ENCODE measurements around the gene ATL1.

DNA sequence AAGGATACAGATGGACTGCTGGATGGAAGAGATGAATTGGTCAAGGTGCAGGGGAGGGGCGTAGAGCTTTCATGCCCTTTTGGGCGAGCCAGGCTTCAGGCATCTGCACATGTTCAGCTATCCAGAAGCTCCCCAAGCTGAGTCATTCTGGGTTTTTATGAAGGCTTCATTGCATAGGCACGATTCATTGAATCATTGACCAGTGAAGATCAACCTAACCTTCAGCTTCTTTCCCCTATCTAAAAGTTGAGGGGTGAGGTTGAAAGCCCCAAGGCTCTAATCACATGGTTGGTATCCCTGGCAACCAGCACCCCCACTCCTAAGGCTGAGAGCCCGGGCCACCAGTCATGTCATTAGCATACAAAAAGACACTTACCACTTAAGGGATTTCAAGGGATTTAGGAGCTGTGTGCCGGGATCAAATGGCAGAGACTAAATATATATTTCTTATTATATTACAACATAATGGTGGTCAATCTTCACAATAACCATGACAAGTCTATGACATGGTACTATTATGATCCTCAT is 36.2 kb downstream of the RPS29 start:
- PRO-cap, 3 experiments, result no peak in any of the 3 experiments
- RRBS, result 28% methylated on average over 1 of the region's 5 CpGs

DNA sequence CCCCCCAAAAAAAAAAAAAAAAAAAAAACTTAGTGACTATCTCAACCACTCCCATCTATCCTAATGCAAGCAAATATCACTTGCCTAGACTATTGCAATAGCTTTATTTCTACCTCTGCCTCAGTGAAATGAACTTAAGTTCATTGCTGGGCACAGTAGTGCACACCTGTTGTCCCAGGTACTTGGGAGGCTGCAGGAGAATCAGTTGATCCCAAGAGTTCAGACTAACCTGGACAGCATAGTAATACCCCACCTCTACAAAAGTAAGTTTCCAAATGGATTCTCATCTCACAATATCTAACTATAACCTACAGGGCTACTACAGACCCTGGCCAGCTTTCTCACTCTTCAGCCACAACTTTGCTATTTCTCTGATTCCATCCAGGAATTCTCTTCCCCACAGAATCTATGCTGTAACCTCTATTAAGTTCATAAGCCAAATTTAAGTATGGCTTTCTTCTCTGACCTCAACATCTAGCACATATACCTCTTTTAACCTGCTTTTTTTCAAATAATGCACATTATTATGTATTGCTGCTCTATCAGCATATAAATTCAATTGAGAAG is 4.1 kb downstream of the RPS29 start:
- PRO-cap, 3 experiments, result no peak in any of the 3 experiments

- PRO-cap, 3 experiments, result no peak in any of the 3 experiments
- RRBS, result no CpG with 5 or more reads among the region's 21 CpGs
Measured at GRCh38 chr14:49618497-49619498, 1.6 kb downstream of the RPL36AL start.

DNA sequence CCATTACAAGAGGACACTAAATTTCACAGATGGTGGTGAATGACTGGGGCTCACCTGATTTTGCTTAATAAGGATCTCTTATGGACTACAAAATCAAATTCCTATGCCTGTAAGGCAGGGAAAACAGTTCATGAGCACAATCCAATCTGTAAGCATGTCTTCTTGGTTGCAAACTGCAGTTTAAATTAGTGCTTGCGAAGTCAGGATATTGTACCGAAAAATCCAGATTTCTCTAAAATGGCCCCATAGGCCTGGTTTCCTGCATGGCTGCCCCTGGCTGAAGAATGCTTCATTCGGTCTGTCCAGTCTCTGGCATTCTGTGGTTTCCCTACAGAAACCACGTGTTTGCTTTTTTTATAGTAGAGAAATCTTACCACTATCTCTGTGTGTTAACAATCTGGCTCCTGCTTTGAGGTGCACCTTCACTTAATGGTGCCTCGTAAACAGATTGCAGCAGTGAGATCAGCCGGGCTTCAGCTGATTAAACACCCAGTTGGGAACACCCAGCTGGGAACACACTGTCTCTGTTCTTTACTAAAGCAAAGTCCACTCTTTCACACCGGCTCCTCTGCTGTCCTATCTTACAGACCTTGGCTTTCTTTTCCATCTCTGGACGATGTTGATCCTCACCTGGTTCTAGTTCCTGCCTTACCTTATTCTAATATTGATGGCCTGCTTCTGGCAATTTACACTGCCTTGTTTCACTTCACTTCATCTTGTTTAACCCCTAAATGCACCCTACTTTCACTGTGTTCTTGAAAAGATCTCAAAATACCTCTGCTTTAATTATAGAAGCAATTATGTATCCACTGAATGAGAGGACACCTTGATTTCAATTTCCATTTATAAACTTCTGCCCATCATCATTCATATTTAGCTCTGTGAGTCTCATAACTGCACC is 6.7 kb upstream of the DNAAF2 start:
- PRO-cap, 3 experiments, result no peak in any of the 3 experiments
- RRBS, result 42% methylated on average over 2 of the region's 8 CpGs

DNA sequence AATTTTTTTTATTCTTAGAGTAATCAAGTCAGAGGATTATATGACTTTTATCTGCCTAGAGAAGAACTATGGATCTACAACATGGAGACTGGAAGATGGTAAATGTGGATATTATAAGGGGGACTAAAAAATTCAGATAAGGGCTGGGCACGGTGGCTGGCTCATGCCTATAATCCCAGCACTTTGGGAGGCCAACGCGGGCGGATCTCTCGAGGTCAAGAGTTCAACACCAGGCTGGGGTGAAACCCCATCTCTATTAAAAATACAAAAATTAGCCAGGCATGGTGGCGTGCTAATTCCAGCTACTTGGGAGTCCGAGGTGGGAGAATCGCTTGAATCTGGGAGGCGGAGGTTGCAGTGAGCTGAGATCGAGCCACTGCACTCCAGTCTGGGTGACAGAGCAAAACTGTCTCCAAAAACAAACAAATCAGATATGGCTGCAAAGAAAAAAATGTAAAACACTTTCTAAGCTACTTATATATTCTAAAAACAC is 3.7 kb downstream of the KLHDC2 start:
- PRO-cap, 3 experiments, result no peak in any of the 3 experiments
- RRBS, result no CpG with 5 or more reads among the region's 10 CpGs

DNA sequence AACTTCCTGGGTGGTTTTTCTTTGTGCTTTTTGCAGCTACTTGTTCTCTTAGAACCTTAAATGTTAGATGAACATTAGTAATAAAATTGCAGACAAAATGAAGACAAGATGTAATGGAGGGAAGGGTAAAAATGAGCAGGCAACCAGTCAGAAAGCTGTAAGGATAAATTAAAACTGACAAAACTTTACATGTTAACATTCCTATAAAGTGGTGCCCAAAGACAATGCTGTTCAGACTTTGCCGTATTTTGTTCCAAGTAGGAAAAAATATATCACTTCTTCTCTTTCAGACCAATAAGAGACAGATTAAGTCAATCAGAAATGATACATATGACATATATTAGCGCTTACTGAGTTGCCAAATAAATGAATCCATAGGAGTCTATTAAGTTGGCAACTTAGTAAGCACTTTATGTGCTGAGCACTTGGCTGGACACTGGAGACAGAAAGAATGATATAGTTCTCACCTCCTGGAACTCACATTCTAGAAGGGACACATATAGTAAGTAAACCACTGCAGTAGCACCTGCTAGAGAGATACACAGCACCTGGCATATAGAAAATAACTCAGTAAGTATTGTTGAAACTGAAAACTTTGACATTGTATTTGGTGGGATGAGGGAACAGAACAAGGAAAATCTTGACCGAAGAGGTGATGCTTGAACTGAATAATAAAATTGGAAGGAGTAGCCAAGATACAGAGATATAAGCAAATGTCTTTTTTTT is 7.1 kb downstream of the KLHDC2 start:
- PRO-cap, 3 experiments, result no peak in any of the 3 experiments
- RRBS, result no CpG with 5 or more reads among the region's 3 CpGs

DNA sequence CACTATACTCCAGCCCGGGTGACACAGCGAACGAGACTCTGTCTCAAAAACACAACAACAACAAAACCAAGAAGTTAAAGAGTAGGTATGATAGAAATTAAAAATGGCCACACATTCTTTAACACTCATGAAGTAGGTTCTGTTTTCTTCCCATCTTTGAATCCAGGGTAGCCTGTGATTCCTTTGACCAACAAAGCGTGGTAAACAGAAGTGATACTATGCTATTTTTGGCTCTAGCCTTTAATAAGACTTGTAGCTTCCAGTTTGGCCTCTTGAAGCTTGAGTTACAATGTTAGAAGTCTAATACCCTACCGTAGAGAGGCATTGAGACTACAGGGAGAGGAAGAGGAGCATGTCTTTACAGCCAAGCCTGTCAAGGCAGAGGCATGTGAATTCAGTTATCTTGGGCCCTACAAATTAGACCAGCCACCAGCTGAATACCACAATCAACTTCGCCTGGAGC is 4.8 kb upstream of the NEMF start:
- PRO-cap, 3 experiments, result no peak in any of the 3 experiments
- RRBS, result no CpG with 5 or more reads among the region's 6 CpGs

GRCh38 chr14:49861431-49862030 is 8.9 kb upstream of the NEMF start:
- PRO-cap, 3 experiments, result peak in 3 of 3 experiments; most common plus-strand start chr14:49861737 (in 3); most common minus-strand start chr14:49861805 (in 3)
- RRBS, result no CpG with 5 or more reads among the region's 15 CpGs

DNA sequence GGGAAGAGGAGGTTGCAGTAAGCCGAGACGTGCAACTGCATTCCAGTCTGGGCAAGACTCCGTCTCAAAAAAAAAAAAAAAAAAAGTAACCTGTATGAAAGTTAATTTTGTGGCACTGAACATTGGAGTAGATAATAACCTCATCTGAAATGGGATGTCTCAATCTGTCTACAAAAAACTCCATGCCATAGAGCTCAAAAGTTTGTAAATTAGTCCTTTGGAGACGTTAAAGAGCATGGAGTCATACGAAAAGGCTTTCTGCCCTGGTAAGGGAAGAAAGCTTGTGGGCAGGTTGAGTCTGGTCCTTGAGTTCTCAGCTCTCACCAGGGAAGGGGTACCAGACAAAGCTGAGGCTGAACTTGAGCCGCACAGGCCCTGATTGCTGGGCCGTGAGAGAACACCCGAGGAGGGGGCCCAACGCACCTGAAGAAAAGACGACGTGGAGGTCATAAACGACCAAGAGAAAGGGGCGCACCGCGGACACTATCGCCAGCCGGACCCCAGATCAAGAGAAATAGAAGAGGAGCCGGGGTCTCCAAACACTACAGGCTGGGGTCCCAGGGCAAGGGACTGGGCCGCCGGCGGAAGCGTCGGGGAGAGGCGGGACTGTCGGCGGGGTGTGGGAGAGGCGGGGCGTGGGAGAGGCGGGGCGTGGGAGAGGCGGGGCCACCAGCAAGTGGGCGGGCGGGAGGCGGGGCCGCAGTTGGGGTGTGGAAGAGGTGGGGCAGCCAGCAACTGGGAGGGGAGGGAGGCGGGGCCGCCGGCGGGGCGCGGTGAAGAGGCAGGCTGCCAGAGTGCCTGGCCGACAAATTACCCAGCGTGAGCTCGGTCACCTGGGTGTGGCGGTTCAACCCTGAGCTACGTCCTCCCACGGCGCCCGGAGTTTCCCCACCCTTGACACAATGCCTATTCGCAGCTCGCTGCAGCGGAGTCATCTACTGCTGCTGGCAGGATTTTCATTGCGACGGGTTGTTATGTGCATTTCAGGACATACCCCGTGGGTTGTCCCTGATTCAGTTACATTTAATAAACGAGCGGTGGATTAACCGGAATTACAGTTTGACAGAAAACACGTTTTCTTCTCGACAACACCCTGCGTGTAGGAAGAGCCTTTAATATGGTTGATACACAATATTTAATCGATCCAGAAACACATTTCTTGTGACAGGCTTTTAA is 15.4 kb upstream of the NEMF start:
- PRO-cap, 3 experiments, result peak in 3 of 3 experiments; most common plus-strand start position 959 of the sequence (in 3); most common minus-strand start position 621 of the sequence (in 3)
- RRBS, result 5% methylated on average over 3 of the region's 62 CpGs

DNA sequence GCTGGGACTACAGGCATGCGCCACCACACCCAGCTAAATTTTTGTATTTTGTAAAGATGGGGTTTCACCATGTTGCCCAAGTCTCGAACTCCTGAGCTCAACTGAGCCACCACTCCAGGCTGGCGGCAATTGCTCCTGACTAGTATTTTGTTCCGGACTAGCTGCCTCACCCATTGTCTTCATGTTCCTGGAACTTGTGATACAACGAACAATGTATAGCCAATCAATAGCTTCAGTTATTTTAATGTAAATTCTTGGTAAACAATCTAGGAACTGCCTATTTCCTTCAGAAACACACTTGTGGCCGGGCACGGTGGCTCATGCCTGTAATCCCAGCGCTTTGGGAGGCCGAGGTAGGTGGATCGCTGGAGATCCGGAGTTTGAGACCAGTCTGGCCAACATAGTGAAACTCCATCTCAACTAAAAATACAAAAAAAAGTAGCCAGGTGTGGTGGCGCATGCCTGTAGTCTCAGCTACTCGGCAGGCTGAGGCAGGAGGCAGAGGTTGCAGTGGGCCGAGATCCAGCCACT is 8.3 kb upstream of the ARF6 start:
- PRO-cap, 3 experiments, result no peak in any of the 3 experiments
- RRBS, result no CpG with 5 or more reads among the region's 14 CpGs

DNA sequence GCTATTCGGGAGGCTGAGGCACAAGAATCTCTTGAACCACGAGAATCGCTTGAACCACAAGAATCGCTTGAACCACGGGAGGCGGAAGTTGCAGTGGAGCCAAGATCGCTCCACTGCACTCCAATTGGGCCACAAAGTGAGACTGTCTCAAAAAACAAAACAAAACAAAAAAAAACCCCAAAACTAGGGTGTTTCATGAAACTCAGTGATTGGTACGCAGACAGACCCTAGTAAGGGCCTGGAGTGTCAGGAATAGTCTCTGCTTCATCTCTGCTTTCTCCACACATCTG is 6.3 kb upstream of the ARF6 start:
- PRO-cap, 3 experiments, result no peak in any of the 3 experiments
- RRBS, result no CpG with 5 or more reads among the region's 8 CpGs

- PRO-cap, 3 experiments, result no peak in any of the 3 experiments
- RRBS, result no CpG with 5 or more reads among the region's 2 CpGs
Measured at GRCh38 chr14:49975180-49975859, 82.4 kb downstream of the ARF6 start.

DNA sequence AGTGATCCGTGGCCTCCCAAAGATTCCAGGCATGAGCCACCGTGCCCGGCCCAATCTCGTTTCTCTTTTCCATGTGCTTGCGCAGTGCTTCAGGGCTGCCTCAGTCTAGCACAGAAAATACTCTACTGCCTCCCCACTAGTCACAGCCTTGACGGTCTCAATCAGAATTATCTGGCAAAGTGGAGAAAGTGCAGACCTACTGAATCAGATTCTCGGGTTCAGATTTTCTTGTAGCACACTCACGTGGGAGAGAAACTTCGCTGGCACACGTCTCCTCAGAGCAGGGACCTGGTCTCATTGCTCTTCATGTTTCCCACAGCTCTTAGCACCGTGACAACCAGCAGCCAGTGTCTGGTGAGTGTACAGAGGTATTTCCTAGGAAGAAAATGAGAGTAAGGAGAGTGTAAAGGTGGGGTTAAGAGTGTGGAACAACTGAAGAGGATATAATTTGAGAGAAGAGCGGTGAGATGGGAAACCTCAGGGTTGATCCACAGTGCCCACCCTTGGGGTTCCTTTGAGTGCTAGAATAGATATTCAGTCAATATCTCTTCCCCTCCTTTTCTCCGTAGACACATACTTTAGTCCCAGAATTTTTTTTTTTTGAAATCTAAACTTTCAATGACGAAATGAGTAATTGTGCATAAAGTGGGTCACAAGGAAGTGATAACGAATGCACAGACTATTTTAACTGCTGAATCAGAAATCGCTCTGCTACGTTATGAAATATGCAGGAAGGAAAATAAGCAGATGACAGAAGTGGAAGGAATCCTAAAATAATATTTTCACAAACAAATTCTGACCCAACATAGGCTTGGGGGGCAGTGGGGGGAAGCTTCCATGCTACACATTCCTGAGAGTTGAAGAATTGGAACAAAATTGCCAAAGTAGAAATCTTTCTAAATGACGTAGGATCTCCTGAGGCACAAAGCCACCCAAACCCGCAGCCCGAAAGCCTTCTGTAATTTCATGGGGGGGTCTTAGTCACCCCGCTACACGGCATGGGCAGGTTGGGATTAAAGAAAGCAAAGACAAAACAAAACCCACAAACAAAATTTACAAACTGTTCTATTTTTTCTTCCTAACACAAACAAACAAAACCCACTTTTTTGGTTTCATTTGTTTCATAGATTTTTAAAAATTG is 89.4 kb downstream of the ARF6 start:
- PRO-cap, 3 experiments, result no peak in any of the 3 experiments
- RRBS, result no CpG with 5 or more reads among the region's 22 CpGs

DNA sequence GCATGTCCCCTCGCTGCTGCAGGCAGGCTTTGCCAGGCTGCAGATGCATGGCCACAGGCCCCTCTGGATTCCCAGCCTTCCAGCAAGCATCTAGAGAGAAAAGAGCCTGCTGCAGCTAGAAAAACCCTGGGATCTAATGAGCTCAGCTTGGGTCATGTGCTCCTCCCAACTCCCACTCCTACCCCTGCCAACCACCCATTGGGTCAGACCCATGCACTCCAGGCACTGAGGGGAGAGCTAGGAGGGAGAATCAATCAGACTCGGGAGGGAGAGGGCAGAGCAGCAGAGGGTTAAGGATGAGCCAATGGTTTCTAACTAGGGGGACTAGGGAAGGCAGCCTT is 56.6 kb downstream of the VCPKMT start:
- PRO-cap, 3 experiments, result no peak in any of the 3 experiments
- RRBS, result no CpG with 5 or more reads among the region's 2 CpGs

DNA sequence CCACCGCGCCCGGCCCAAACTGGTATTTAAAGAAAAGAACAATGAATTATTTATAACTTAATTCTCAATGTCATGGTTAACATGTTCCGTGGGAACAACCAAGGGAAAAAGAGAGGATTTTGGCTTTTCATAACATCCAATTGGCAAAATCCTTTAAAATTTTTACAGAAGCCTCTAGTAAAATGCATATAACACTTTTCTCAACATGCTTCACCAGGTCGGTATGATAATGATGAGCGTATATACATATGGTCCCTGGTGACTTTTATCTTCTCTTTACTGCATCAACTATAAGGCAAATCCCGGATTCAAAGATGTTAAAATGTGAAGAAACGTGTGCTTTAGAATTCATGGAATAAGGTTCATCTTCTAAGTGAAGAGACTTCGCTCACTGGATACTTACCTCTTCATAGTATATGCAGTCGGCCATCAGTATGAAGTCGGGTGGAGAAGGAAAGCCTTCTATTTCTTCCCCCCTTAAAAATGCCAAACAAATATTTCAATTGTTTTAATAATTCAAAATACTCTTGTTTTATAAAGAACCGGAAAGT is 861 bp downstream of the VCPKMT start:
- PRO-cap, 3 experiments, result no peak in any of the 3 experiments
- RRBS, result no CpG with 5 or more reads among the region's 12 CpGs

DNA sequence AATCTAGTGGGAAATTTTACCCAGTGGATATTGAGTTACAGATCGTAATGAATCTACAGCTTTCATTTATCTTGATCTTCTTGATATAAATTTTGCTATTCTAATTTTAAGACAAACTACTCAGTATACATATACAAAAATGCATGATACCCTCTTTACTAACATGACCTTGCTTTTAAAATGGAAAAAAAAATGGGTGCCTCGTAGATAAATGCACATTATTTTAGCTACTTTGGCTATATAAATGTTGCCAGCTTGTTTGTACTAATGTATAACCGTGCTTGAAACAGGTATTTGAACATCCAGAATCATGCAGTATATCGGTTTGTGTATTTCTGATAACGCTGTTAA is 409 bp upstream of the ATL1 start:
- PRO-cap, 3 experiments, result no peak in any of the 3 experiments
- RRBS, result no CpG with 5 or more reads among the region's 5 CpGs

GRCh38 chr14:50559912-50560902 is at the start of gene ATL1:
Gene ATL1, plus strand, starts transcription at chr14:50560145.
- PRO-cap, 3 experiments, result peak in 3 of 3 experiments; most common plus-strand start chr14:50560145 (in 3); most common minus-strand start chr14:50560117 (in 2)
- RRBS, result 1% methylated on average over 19 of the region's 70 CpGs

DNA sequence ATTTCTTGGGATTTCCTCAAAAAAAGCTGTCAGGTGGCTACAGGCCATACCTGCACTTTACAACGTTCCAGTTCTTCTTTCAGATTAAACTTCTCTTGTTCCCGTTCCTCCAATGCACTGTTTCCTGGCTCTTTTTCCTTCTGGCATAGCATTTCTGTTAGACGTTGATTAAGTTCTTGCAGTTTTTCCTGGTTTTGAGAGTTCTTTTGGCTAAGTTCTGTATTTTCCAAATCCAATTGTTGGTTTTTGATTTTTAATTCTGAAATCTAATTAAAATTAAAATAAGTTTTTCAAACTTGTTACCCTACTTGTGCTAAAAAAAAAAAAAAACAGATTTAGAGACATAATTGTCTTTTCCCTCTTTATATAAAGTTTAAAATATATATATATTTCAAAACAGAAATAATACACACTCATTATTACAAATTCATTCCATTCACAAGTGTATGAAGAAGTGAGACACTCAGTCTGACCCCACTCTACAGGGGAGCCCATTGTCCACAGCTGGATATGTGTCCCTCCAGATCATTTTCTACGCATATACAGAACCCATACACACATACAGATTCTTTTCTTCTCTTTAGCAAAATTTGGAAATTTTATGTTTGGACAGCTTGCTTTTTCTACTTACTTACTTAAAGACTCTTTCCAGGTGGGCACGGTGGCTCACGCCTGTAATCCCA is 78.4 kb downstream of the NIN start:
- PRO-cap, 3 experiments, result no peak in any of the 3 experiments
- RRBS, result no CpG with 5 or more reads among the region's 6 CpGs

- PRO-cap, 3 experiments, result peak in 1 of 3 experiments; most common minus-strand start chr14:50772466 (in 1)
- RRBS, result no CpG with 5 or more reads among the region's 8 CpGs
Measured at GRCh38 chr14:50772155-50772900, 58.6 kb downstream of the NIN start.

DNA sequence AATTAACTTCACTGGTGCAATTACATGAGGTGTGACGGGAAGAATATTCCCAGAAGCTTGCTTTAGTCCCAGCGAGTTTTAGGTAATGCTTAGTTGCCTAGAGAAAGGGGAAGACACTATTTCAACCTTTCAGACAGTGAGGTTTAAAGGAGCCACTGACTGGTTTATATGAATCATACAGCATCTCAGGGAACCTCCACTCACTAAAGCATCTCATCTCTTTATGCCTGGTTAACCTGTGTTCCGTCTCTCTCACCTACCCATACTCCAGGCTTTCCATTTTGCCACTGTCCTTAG is 8.3 kb downstream of the NIN start:
- PRO-cap, 3 experiments, result no peak in any of the 3 experiments
- RRBS, result no CpG with 5 or more reads among the region's 3 CpGs